ENCODE results near the genes FAM217A and PPP1R3G.

GRCh38 chr6:4078427-4079260 is at the start of gene FAM217A:
FAM217A (minus strand) TSS chr6:4079137.
- RAMPAGE, long total RNA, result no peak
- RRBS, 2 experiments, result 69 to 83% methylated on average over 29 to 34 of the region's 77 CpGs
CAGE:
- cytosol, long polyA minus RNA, result no peak
- cytosol, long polyA plus RNA, result no peak
- long polyA plus RNA, result no peak
- nucleolus, long total RNA, result no peak
- nucleus, long polyA plus RNA, result no peak
- nucleus, long total RNA, result no peak

- RAMPAGE, long total RNA, result no peak
- RRBS, 2 experiments, result no CpG with 5 or more reads among the region's 15 CpGs
CAGE:
- cytosol, long polyA minus RNA, result no peak
- cytosol, long polyA plus RNA, result no peak
- long polyA plus RNA, result no peak
- nucleolus, long total RNA, result no peak
- nucleus, long polyA plus RNA, result no peak
- nucleus, long total RNA, result no peak
These were observed 216.5 kb upstream of the ECI2 start for GRCh38 chr6:4351746-4352383.

GRCh38 chr6:4489379-4489943 is 286.7 kb upstream of the CDYL start:
- RAMPAGE, long total RNA, result no peak
- RRBS, 2 experiments, result no CpG with 5 or more reads among the region's 4 CpGs
CAGE:
- cytosol, long polyA minus RNA, result no peak
- cytosol, long polyA plus RNA, result no peak
- long polyA plus RNA, result no peak
- nucleolus, long total RNA, result no peak
- nucleus, long polyA plus RNA, result no peak
- nucleus, long total RNA, result no peak

DNA sequence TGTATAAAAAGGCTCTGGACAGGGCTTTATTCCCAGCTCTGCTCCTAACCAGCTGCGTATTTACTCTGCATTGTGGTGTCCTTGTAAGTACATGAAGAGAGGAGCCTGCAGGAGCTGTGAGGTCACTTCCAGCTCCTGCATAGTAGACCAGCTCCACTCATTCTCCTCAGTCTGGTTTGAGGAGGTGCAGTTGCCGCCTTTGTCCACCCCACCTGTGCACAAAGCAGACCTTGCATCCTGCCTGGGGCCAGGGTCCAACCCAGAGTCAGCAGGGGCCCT is 211.1 kb upstream of the CDYL start:
- RAMPAGE, long total RNA, result no peak
- RRBS, 2 experiments, result no CpG with 5 or more reads among the region's 2 CpGs
CAGE:
- cytosol, long polyA minus RNA, result no peak
- cytosol, long polyA plus RNA, result no peak
- long polyA plus RNA, result no peak
- nucleolus, long total RNA, result no peak
- nucleus, long polyA plus RNA, result no peak
- nucleus, long total RNA, result no peak

- RAMPAGE, long total RNA, result no peak
- RRBS, 2 experiments, result no CpG with 5 or more reads among the region's 3 CpGs
CAGE:
- cytosol, long polyA minus RNA, result no peak
- cytosol, long polyA plus RNA, result no peak
- long polyA plus RNA, result no peak
- nucleolus, long total RNA, result no peak
- nucleus, long polyA plus RNA, result no peak
- nucleus, long total RNA, result no peak
These were observed 160.4 kb upstream of the CDYL start for GRCh38 chr6:4615873-4616221.

- RAMPAGE, long total RNA, result no peak
- RRBS, 2 experiments, result 56% methylated on average over 1 of the region's 13 CpGs; no CpG with 5 or more reads in 1 of the 2 experiments
CAGE:
- cytosol, long polyA minus RNA, result no peak
- cytosol, long polyA plus RNA, result no peak
- long polyA plus RNA, result no peak
- nucleolus, long total RNA, result no peak
- nucleus, long polyA plus RNA, result no peak
- nucleus, long total RNA, result no peak
These were observed 28.9 kb upstream of the RPP40 start for GRCh38 chr6:5032724-5033151.

DNA sequence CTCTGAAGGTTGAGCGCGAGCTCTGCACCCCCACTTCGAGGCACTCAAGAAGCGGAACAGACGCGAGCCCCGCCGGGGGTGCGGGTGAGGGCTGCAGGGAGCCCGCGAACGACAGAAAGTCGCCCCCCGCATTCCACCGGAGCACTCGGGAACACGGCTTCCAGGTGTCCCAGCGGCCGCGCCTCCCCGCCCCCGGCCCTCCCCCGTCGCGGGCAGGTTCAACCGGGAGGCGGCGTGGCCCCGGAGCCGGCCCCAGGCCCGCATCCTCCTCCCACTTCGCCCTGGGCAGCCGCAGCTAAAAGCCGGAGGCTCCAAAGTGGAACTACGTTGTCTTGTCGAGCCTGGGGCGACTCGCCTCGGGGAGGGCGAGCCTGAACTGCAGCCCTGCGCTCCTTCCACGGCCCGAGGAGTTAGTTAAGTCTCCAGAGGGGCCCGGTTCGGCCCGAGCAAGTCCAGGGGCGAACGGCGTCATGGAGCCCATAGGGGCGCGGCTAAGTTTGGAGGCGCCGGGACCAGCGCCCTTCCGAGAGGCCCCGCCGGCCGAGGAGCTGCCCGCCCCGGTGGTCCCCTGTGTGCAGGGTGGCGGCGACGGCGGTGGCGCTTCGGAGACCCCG is at the start of gene PPP1R3G:
PPP1R3G (plus strand) TSS at position 326 of the 614 bp plus-strand sequence.
- RAMPAGE, long total RNA, result no peak
- RRBS, 2 experiments, result 1 to 7% methylated on average over 13 of the region's 67 CpGs
CAGE:
- cytosol, long polyA minus RNA, result no peak
- cytosol, long polyA plus RNA, result no peak
- long polyA plus RNA, result no peak
- nucleolus, long total RNA, result no peak
- nucleus, long polyA plus RNA, result no peak
- nucleus, long total RNA, result no peak

GRCh38 chr6:5181512-5182266 is 79.1 kb downstream of the LYRM4 start:
- RAMPAGE, long total RNA, result no peak
- RRBS, 2 experiments, result no CpG with 5 or more reads among the region's 4 CpGs
CAGE:
- cytosol, long polyA minus RNA, result no peak
- cytosol, long polyA plus RNA, result no peak
- long polyA plus RNA, result no peak
- nucleolus, long total RNA, result no peak
- nucleus, long polyA plus RNA, result no peak
- nucleus, long total RNA, result no peak

DNA sequence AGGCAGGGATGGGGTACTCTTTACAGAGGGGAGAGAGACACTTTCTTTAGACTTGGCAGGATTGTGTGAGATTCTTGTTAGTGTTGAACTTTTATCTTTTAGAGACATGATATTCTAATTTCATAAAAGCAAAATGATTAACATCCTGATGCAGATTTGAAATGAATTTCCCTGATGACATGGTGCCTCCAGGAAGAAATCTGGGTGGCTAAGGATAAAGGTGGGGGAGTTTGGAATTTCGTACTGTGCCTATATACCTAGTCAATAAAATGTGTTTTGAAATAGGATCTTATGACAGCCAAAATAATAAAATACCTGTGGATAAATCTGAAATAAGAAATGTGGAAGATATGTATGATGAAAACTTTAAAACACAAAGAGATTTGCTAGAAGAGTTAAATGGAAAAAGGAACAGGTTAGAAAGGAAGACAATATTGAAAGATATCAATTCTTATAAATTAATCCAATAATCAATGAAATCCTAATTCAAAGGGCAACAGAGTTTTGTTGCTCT is 48.1 kb downstream of the FARS2 start:
- RAMPAGE, long total RNA, result no peak
- RRBS, 2 experiments, result no CpG with 5 or more reads among the region's 1 CpG
CAGE:
- cytosol, long polyA minus RNA, result no peak
- cytosol, long polyA plus RNA, result no peak
- long polyA plus RNA, result no peak
- nucleolus, long total RNA, result no peak
- nucleus, long polyA plus RNA, result no peak
- nucleus, long total RNA, result no peak

GRCh38 chr6:6656288-6656764 is 67.8 kb downstream of the LY86 start:
- RAMPAGE, long total RNA, result no peak
- RRBS, 2 experiments, result no CpG with 5 or more reads among the region's 3 CpGs
CAGE:
- cytosol, long polyA minus RNA, result no peak
- cytosol, long polyA plus RNA, result no peak
- long polyA plus RNA, result no peak
- nucleolus, long total RNA, result no peak
- nucleus, long polyA plus RNA, result no peak
- nucleus, long total RNA, result no peak

- RAMPAGE, long total RNA, result no peak
- RRBS, 2 experiments, result no CpG with 5 or more reads among the region's 5 CpGs
CAGE:
- cytosol, long polyA minus RNA, result no peak
- cytosol, long polyA plus RNA, result no peak
- long polyA plus RNA, result no peak
- nucleolus, long total RNA, result no peak
- nucleus, long polyA plus RNA, result no peak
- nucleus, long total RNA, result no peak
These were observed 71.3 kb downstream of the LY86 start for GRCh38 chr6:6659712-6660242.

DNA sequence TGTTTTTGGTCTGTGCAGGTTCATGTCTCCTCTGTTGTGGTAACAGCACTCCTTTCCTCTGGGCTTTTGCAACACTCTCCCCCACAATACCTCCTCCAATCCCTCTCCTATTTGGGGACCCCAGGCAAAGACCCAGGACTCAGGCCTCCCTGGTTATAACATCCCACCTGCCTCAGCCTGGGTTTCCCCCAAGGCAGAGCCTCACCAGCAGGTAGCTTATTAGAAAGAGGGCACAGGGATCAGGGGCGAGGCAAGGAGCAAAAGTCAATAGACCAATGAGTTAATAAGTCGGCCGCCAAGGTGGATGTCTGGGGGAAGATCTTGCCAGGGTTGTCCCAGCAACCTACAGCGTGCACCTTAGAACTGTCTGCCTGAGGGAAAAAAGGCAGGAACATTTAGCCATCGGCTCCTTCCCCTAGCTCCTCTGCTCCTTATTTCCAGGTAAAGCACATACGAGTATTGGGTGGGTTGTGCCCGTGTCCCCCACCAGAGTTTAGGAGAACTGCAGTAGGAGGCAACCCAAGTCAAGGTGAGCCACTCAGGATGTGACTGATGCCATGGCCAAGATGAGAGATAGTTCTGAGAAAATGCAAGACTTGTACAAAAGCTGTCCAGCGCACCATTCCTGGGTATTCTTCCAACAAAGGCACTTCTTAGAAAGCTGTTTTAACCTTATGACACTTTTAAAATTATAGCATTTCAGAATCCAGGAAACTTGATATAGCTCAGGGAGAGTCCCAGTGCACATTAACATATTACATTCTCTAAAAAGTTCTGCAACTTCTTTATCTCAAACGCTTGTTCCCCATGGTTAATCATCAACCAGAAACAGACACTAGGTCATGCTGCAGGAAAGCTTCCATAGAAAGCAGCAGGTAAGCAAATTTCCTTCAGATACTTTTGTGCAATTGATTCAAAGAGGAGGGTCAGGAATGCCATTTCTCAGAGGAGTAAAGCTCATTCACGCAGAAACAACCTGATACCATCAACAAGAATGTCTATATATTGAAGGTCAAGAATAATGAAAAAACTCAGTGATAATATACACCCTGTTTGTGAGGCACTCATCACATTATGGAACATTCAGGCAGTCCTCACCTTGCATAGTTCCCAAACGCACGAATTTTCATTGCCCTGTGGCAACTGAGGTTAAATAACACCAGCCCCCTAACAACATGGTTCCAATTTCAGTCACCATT is 95.2 kb downstream of the LY86 start:
- RAMPAGE, long total RNA, result no peak
- RRBS, 2 experiments, result no CpG with 5 or more reads among the region's 12 CpGs
CAGE:
- cytosol, long polyA minus RNA, result no peak
- cytosol, long polyA plus RNA, result no peak
- long polyA plus RNA, result no peak
- nucleolus, long total RNA, result no peak
- nucleus, long polyA plus RNA, result no peak
- nucleus, long total RNA, result no peak

- RAMPAGE, long total RNA, result no peak
- RRBS, 2 experiments, result no CpG with 5 or more reads among the region's 9 CpGs
CAGE:
- cytosol, long polyA minus RNA, result no peak
- cytosol, long polyA plus RNA, result no peak
- long polyA plus RNA, result no peak
- nucleolus, long total RNA, result no peak
- nucleus, long polyA plus RNA, result no peak
- nucleus, long total RNA, result no peak
These were observed 163.0 kb downstream of the LY86 start for GRCh38 chr6:6751560-6751896.

DNA sequence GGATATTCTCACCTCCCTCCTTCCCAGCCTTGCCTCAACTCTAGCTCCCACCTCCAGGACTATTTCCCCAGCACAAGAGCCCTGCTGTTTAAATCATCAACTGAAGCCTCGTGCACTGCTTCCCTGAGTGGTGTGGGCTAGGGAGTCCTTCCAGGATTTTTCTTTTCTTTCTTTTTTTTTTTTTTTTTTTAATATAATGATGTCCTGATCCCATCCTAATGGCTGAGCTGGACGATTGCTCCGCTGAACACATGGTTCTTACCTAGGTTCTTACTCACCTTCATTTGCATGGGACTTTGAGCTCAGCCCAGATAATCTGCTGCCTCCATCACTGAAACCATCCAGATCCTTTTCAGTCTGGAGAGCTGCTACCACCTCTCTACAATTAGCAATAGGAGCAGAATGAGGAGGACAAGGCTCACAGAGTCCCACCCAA is 246.5 kb upstream of the RREB1 start:
- RAMPAGE, long total RNA, result no peak
- RRBS, 2 experiments, result no CpG with 5 or more reads among the region's 3 CpGs
CAGE:
- cytosol, long polyA minus RNA, result no peak
- cytosol, long polyA plus RNA, result no peak
- long polyA plus RNA, result no peak
- nucleolus, long total RNA, result no peak
- nucleus, long polyA plus RNA, result no peak
- nucleus, long total RNA, result no peak

GRCh38 chr6:6930179-6931044 is 177.3 kb upstream of the RREB1 start:
- RAMPAGE, long total RNA, result no peak
- RRBS, 2 experiments, result no CpG with 5 or more reads among the region's 11 CpGs
CAGE:
- cytosol, long polyA minus RNA, result no peak
- cytosol, long polyA plus RNA, result no peak
- long polyA plus RNA, result no peak
- nucleolus, long total RNA, result no peak
- nucleus, long polyA plus RNA, result no peak
- nucleus, long total RNA, result no peak

DNA sequence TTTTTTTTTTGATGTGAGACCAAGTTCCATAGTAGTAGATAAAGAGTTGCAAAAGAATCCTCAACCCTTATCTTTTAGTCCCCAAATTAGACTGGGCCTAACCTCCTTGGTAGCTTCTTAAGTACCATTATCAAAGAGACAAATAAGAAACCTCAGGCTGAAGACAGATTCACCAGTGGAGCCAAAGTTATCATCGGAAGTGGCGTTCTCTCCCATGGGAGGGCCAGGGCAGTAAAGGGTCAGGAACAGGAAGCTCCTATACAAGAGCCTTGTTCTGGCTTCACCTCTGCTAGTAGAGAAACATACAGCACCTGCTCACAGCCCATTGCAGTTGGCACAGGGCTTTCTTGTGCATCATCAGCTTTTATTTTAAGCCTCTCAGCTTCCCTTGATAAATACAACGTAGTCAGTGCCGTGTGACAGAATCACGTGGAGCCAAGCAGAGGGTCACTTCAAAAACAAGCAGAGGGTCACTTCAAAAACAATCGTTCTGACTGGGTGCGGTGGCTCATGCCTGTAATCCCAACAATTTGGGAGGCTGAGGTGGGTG is 132.0 kb upstream of the RREB1 start:
- RAMPAGE, long total RNA, result no peak
- RRBS, 2 experiments, result no CpG with 5 or more reads among the region's 7 CpGs
CAGE:
- cytosol, long polyA minus RNA, result no peak
- cytosol, long polyA plus RNA, result no peak
- long polyA plus RNA, result no peak
- nucleolus, long total RNA, result no peak
- nucleus, long polyA plus RNA, result no peak
- nucleus, long total RNA, result no peak

GRCh38 chr6:7107232-7107655 is 517 bp upstream of the RREB1 start:
- RAMPAGE, long total RNA, result no peak
- RRBS, 2 experiments, result 1 to 4% methylated on average over 4 to 15 of the region's 38 CpGs
CAGE:
- cytosol, long polyA minus RNA, result no peak
- cytosol, long polyA plus RNA, result no peak
- long polyA plus RNA, result no peak
- nucleolus, long total RNA, result no peak
- nucleus, long polyA plus RNA, result no peak
- nucleus, long total RNA, result no peak

GRCh38 chr6:7112277-7113247 is 4.8 kb downstream of the RREB1 start:
- RAMPAGE, long total RNA, result no peak
- RRBS, 2 experiments, result no CpG with 5 or more reads among the region's 17 CpGs
CAGE:
- cytosol, long polyA minus RNA, result no peak
- cytosol, long polyA plus RNA, result no peak
- long polyA plus RNA, result no peak
- nucleolus, long total RNA, result no peak
- nucleus, long polyA plus RNA, result no peak
- nucleus, long total RNA, result no peak

DNA sequence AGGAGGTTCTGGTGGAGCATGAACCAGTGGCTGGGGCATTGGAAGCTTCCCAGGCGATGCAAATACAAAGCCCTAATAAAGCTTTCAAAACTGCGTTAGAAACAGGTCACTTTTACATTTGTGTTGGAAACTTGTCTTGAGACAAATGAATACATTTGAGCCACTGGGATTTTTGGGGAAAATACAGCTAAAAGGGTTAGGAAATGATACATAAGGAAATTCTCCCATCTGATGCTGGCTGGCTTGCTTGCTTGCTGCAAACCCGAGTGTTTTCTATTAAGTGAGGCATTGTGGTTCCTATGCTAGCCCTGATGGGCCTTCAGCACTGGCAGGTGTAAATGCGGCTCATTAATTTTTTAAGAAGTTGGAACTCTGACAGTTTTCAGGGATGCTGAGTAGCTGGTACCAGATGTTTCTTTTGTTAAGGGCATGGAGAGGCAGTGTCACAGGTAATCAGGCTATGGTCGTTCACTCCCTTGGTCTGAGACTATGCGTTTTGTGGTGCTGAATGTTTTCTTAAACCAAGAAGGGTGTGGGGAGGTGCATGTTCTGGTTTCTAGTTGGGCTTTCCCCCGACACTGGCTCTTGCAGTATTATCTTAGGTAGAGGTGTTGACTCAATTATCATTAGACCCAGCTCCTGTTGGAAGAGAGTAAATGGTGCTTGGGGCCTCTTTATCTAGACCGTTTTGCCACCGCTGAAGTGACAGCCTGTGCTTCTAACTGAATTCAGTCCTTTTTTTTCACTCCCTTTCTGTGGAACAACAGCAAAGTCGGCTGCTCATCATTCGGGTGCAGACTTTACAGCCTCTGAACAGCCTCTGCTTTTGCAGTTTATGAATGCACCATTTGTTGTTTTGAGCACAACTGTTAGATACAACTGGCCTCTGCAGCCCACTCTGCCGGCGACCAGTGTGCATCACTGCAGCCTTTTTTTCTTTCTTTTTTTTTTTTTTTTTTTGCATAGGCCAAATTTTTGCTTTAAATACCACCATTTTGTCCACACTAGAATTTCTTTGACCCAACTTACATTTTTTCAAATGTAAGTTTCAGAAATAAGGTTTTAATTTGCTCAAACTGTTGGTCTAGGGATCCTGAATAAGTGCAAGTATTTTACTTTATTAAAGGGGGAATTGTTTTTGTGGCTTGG is 35.5 kb downstream of the RREB1 start:
- RAMPAGE, long total RNA, result no peak
- RRBS, 2 experiments, result no CpG with 5 or more reads among the region's 13 CpGs
CAGE:
- cytosol, long polyA minus RNA, result no peak
- cytosol, long polyA plus RNA, result no peak
- long polyA plus RNA, result no peak
- nucleolus, long total RNA, result no peak
- nucleus, long polyA plus RNA, result no peak
- nucleus, long total RNA, result no peak

DNA sequence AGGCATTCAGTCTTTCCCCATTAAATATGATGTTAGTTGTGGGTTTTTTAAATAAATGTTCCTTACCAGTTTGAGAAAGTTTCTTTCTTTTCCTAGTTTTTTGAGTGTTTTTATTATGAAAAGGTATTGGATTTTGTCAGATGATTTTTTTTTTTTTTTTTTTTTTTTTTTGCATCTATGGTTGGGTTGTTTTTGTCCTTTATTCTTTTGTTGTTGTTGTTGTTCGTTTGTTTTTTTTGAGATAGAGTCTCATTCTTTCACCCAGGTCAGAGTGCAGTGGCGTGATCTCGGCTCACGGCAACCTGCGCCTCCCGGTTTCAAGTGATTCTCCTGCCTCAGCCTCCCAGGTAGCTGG is 84.2 kb downstream of the RREB1 start:
- RAMPAGE, long total RNA, result no peak
- RRBS, 2 experiments, result no CpG with 5 or more reads among the region's 6 CpGs
CAGE:
- cytosol, long polyA minus RNA, result no peak
- cytosol, long polyA plus RNA, result no peak
- long polyA plus RNA, result no peak
- nucleolus, long total RNA, result no peak
- nucleus, long polyA plus RNA, result no peak
- nucleus, long total RNA, result no peak

All from GM12878 (cell line).